ENCODE data around the gene ENDOV.

DNA sequence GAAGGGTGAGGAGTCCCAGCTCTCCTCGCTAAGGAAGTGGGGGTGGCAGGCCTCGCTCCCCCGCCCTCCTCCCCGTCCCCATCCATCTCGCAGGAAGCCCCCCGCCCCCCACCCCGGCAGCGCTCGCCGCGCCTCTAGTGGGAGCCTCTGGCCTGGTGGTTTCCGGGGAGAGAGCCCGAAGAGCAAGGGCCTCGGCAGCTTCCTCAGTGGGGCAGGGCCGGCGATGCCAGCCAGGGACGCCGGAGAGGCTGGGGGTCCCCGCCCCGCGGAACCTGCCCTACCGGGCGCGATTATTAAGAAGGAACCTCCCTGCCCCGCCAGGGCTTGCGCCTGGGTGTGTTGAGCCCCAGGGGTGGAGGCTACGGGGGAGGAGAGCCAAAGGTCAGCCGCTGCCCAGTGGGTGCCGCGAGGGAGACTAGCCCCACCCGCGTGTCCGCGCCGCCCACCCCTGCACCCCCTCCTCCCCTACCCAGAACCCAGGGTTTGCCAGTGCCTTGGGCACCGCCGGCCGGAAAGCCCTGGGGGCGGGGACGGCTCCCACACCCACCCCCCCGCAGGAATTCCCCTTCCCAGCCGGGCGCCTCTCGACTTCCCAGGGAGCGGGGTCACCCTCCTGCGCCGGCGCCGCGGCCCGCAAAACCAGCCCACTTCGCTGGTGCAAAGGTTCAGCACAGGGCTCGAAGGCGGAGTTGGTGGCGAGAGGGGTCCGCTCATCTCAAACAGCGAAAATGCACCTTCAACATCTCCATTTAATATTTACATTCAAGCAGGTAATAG is 6.6 kb downstream of the CBX4 start:
- PRO-cap: no peak
- RAMPAGE, long total RNA, 4 experiments: no peak in any of the 4 experiments

GRCh38 chr17:79833238-79833702 is 6.0 kb downstream of the CBX4 start:
- PRO-cap: no peak
- RAMPAGE, long total RNA, 4 experiments: no peak in any of the 4 experiments

- PRO-cap: no peak
- RAMPAGE, long total RNA, 4 experiments: no peak in any of the 4 experiments
Measured at GRCh38 chr17:79837884-79838120, 1.4 kb downstream of the CBX4 start.

DNA sequence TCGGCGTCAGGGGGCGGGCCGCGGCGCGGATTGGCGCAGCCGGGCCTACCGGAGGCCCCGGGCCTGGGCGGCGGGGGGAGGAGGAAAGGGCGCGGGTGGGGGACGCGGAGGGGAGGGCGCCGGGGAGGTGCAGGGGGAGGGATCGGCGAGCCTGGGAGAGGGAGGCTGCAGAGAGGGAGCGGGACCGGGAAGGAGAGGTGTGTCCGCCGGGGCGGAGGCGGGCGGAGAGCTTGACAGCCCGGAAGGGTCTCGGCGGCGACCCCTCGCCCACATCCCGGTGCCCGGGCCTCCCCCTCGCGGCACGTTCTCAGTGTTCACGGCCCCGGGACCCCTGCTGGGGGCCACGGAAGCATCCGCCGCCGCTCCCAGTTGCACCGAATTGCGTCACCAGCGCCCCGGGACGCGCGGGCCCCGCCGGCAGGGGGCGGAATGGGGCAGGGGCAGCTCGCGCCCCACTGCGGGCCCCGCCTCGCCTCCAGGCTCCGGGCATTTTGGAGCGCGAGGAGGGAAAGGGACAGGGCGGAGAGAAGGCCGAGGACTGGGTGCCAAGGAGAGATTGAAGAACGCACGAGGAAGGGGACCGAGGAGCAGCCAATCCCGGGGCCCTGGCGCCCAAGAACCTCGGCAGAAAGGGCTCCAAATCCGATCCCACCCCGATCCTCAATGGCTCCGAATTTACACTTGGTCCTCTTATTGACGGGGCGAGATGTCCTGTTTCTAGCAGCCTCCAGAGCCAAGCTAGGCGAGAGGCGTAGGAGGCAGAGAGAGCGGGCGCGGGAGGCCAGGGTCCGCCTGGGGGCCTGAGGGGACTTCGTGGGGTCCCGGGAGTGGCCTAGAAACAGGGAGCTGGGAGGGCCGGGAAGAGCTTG is 509 bp upstream of the CBX4 start:
- PRO-cap: bidirectional peak, plus-strand start at position 137 of the sequence, minus-strand start outside the sequence
- RAMPAGE, long total RNA, 4 experiments: no peak in any of the 4 experiments

GRCh38 chr17:79892235-79892974 is 53.2 kb upstream of the CBX4 start:
- PRO-cap: no peak
- RAMPAGE, long total RNA, 4 experiments: no peak in any of the 4 experiments

DNA sequence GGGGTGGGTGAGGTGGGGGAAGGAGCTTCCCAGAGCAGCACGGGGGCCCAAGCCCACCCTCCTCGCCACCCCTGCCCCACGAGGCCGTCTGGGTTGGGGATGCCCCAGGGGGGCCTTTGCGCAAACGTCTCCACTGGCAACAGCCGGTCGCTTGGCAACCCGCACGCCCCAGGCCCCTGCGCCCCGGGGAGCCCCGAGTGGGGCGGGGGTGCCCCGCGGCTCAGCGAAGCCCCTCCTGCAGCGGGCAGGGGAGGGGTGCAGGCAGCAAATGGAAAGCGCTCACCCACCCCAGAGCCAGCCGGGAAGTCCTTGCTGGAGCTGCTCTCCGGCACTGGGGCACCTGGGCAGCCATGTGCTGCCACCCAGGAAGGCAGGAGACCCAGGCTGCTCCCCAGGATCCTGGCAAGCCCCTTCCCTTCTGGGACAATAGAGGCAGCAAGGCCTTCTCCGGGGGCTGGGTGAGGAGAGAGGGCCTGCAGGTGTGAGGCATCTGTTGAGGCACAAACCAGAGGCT is 80.7 kb upstream of the CBX4 start:
- PRO-cap: no peak
- RAMPAGE, long total RNA, 4 experiments: no peak in any of the 4 experiments

DNA sequence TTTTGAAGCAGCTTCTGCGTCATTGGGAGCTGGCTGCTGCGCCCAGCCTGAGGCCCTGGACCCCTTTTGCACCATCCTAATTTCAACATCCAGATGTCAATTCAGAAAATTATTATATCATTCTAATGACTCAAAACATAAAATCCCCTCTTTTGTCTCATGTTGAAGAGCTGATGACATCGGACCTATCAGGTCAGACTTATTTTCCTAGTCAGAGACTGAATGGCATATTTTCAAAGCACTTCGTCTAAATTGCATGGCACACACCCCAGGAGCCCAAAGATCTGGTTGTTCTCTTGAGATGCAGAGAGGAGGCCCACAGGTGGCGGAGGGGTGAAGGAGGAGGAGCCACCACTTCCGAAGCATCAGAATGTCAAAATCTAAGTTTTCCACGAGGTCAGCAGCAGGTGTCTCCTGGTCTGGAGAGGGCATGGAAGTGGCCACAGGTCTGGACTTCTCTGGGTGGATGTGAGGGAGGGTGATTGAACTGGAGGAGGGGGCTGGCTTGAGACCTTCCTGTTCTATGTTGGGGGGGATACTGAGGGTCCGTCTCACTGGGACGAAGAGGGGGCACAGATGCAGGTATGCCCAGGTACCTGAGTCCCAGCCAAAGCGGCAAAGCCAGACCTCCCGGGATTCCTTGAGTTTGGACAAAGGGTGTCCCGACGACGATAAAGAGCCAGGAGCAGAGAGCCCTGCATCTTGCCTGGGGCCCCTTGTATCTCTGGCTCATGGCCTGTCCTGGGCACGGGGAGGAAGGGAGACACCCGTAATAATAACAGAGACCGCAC is 93.7 kb upstream of the CBX4 start:
- PRO-cap: no peak
- RAMPAGE, long total RNA, 4 experiments: no peak in any of the 4 experiments

DNA sequence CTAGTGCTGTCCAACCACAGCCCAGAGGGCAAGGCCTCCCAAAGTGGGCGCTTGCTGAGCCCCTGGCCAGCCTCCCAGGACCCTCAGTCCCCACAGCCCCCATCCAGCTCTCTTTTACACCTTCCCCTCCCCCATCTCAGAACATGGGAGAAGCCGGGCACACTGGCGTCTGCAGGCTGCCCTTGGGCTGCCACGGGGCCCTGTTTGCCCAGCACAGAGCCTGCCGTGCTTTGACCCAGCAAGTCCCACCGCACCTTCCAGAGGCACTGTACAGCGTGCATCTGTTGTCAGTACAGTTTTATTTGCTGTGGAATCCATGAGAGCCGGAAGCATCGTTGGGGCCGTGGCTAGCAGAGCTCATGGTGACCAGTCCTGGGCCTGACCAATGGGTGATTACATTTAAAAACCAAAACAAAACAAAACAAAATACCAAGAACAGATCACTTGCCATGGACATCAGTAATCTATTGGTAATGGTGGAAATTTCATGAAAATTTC is 96.2 kb upstream of the CBX4 start:
- PRO-cap: no peak
- RAMPAGE, long total RNA, 4 experiments: no peak in any of the 4 experiments

GRCh38 chr17:79947426-79948046 is 88.1 kb downstream of the TBC1D16 start:
- PRO-cap: no peak
- RAMPAGE, long total RNA, 4 experiments: no peak in any of the 4 experiments

DNA sequence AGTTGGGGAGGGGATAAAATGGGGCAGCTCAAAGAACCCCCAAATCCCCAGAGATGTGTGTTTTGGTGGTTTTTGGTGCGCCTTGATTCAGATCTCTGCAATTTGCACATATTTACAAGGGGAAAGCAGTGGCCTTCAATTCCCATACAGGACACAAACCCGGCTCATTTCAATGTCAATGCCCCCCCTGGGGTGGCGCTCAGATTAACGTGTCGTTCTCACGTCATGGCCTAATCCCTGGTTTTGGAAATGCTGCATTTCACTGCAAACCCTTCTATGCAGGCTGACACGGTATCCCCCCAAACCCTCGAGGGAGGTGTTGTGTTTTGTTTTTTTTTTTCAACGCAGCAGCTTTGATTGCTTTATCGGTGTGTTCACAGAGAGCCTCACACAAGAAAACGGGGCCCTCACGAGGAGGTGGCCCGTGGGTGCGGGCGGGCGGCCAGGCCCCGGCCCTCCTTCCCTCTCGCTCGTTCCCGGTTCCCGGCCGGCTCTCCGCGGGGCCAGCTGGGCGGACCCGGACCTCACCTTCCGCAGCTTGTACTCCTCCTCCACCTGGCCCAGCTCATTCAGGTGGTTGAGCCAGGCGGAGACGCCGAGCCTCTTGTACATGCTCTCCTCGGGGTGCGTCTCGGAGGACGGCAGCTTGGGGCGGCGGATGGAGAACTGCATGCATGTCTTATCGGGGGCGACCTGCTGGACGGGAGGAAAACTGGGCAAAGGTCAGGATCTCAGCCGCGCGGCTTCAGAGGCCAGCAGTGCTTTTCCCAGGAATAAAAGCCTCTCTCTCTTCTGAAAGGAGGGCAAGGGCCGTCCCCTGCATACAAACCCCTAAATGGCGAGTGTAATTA is 85.6 kb downstream of the TBC1D16 start:
- PRO-cap: no peak
- RAMPAGE, long total RNA, 4 experiments: no peak in any of the 4 experiments

DNA sequence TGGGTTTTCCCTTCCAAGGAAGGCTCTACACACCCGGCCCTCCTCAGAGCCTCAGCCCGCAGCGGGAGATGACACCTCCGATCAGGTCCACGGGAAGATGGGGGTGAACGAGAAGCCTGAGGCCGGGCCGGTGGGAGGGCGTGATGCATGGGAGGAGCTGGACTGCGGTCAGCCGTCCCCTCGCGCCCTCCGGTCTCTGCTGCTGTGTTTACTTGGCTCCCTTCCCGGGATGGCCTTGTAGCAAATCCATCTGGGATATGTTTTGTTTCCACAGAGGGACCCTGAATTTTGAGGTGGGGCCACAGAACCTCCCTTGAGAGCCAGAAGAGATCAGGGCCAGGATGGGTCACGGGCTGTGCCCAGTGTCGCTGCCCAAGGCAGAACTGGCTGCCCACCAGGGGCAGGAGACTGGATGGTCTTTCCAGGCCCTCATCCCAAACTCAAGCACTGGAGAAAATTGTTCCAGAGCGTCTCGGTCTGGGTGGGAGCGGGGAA is 48.9 kb downstream of the TBC1D16 start:
- PRO-cap: no peak
- RAMPAGE, long total RNA, 4 experiments: no peak in any of the 4 experiments

- PRO-cap: no peak
- RAMPAGE, long total RNA, 4 experiments: no peak in any of the 4 experiments
Measured at GRCh38 chr17:80002535-80003075, 33.1 kb downstream of the TBC1D16 start.

DNA sequence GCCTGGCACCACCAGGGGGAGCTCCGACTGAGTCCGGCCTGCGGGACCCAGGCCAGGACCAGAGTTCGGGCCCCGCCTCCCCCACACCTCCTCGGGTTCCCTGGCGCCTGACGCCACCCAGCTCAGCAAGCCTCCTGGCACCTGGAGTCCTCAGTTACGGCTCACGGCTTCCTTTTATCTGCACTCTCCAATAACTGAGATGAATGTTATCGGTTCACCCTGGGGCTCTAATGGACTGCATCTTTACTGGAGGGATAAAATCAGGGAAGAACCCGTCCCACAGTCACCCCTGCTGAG is 27.2 kb downstream of the TBC1D16 start:
- PRO-cap: no peak
- RAMPAGE, long total RNA, 4 experiments: no peak in any of the 4 experiments

- PRO-cap: no peak
- RAMPAGE, long total RNA, 4 experiments: no peak in any of the 4 experiments
Measured at GRCh38 chr17:80026210-80026712, 9.4 kb downstream of the TBC1D16 start.

- PRO-cap: no peak
- RAMPAGE, long total RNA, 4 experiments: no peak in any of the 4 experiments
Measured at GRCh38 chr17:80034753-80035744, 623 bp downstream of the TBC1D16 start.

GRCh38 chr17:80069810-80070285 is 31.5 kb upstream of the GAA start:
- PRO-cap: no peak
- RAMPAGE, long total RNA, 4 experiments: no peak in any of the 4 experiments

DNA sequence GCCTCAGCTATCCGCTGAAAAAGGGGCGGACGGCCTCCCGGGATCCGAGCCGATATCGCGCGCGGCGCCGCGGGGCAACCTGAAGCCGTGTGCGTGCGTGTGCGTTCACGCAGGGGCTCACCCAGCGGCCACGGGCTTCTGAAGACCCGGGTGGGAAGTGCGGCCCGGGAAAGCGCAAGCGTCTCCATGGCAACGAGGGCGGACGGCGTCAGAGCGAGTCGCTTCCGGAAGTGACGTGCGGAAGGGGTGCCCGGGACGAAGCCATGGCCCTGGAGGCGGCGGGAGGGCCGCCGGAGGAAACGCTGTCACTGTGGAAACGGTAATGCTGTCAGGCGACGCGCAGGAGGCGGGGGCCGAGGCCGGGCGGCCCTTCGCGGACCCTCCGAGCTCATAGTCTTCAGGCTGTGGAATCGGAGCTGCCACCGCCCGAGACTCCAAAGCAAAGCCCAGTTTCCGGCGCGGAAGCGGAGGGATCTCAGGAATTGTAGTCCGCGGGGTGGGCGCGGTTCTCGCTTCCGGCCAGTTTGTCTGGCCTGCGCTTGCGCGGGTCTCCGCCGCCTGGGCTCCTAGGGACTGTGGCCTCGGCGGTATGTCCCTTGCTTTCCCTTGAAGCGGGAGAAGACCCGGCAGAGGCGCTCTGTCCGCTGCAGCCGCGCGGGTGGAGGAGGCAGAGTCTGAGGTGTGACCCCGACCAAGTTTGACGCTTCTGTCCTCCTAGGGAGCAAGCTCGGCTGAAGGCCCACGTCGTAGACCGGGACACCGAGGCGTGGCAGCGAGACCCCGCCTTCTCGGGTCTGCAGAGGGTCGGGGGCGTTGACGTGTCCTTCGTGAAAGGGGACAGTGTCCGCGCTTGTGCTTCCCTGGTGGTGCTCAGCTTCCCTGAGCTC is at the start of gene ENDOV:
TSS of gene ENDOV (plus strand) at position 236 of the 887 bp plus-strand sequence.
- PRO-cap: no peak
- RAMPAGE, long total RNA, 4 experiments: start-site peak on the plus strand in 3 of 4 experiments, centred at positions 237 to 543 of the sequence, 26 to 41 reads per replicate; start-site peak on the minus strand in 2 of 4 experiments, centred at positions 185 to 201 of the sequence, 5 to 6 reads per replicate

DNA sequence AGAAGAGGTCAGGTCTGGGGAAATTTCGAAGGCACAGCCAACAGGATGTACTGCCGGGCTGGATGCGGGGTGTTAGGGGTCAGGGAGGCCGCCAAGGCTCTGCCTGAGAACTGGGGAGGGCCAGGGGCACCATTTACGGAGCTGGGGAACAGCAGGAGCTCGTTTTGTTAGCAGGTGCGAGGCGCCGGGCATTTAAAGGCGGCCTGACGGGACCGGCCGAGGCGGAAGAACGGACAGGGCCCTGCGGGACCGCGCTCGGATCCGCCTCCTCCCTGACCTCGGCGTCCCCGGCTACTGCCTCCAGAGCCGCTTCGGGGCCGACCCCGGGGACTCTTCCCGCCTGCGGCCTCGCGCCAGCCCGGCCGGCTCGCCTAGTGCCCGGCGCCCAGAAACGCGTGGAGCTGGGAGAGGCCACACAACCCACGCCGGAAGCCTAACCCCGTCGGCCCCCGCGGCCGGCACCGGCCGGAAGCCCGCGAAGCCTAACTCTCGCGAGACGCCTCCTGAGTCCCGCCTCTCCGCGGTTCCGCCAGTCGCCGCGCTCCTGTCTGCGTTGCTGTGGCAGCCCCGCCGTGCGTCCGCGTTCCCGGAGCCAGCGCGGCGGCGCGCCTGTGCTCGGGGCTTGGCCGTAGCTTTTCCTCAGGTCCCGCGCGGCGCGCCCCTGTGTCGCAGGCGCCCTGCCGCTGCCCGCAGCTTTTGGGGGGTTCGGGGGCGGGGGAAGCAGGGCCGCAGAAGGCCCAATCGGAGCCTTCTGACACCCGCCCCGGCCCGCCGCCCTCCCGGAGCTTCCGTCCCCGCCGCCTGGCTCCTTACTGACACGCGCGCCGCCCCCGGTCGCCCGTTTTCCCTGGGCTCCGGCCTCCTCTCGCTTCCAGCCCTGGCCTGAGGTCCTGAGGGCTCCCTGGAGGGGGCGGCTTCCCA is 21.9 kb downstream of the NPTX1 start:
- PRO-cap: bidirectional peak, plus-strand start at position 642 of the sequence, minus-strand start at position 435 of the sequence
- RAMPAGE, long total RNA, 4 experiments: start-site peak on the minus strand in 1 of 4 experiments, centred at position 409 of the sequence, 10 reads per replicate

- PRO-cap: no peak
- RAMPAGE, long total RNA, 4 experiments: start-site peak on the plus strand in 3 of 4 experiments, at chr17:80743222-80743352 at its widest, 7 to 16 reads per replicate
Measured at GRCh38 chr17:80743095-80743820, 198.6 kb downstream of the RPTOR start.

DNA sequence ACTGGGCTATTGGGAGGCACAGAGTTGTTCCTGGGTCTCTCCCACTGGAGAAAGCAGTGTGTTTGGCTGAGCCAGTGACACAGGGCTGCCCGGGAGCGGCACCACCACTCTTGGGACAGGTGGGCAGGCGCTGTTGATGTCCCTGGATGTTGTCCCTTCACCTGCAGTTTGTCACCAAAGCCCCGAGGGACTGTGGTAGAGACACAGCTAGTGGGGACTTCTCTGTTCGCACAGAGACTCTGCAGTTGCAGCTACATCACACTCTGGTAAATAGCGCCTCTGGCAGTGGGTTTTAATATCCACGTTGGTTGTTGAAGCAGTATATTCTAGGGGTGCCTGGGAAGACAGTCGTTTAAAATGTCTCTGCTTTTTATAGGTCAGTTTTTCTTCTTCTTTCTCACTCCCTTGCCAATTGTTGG is 218.6 kb upstream of the CHMP6 start:
- PRO-cap: no peak
- RAMPAGE, long total RNA, 4 experiments: no peak in any of the 4 experiments